ENCODE measurements around a stretch of chr6.

DNA sequence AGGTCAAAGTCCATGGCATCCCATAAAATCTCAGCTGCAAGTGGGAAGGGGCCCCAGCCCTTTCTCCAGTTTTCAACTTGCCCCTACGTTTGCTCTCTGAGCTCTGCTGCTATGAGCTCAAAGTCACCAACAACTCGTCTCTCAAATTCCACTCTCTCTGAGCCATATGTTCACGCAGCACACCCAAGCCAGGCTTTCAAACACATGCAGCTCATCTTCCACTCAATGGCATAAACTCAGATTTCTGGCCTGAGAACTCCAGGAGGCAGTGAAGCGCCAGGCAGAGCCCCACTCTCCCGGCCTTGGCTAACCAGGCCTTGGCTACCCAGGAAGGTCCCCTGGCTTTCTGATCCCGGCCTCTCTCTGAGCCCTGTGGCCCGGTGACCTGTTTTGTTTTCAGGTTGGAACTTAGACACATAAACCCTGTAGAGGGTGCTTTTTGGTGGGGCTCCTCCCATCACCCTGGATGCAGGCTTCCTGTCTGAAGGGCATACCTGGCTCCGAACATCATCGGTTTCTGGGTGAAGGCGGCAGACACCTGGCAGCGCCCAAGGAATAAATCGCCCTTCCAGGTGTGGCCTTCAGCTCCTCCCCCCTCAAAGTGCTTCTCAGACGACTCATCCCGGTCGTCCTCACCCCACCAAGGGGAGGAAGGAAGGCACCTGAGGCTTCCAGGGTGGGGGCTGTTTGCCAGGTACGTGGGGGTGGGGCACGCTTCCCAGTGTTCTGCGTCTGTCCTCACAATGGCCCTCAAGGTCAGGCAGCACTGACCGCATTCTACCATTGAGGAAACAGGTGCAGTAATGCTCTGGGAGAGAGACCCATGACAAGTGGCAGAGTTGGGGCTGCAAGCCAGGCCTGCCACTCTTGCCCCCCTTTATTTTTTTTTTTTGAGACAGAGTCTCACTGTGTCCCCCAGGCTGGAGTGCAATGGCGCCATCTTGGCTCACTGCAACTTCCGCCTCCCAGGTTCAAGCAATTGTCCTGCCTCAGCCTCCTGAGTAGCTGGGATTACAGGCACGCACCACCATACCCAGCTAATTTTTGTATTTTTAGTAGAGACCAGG, 12.2 kb downstream of the SLC22A23 start:
- PRO-cap = no peak

DNA sequence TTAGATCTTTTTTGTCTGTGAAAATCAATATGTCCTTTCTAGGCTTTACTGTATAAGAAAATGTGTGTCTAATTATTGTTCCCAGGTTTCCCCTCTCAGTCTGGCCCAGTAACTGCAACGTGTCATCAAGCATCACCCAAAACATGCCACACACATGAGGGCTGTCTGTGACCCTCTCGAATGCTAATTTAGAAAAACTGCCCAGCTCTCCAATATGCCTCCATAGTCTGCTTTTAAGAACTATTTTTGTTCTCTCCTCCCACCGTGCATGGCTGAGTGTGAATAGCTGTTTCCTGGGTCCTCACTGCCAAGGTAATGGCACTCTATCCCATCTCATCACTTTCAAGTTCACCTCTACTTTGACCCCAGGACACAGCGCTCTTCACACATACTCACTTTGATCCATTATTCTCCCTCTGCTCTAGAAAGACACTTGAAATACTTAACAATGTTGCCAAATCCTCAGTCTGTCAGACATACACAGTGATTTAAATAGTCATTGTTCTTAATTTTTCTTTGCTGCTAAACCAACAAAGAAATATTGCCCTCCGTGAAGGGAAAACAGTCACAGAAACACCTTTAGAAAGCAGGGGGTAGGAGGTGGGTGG, 2.7 kb downstream of the SLC22A23 start:
- PRO-cap = no peak

DNA sequence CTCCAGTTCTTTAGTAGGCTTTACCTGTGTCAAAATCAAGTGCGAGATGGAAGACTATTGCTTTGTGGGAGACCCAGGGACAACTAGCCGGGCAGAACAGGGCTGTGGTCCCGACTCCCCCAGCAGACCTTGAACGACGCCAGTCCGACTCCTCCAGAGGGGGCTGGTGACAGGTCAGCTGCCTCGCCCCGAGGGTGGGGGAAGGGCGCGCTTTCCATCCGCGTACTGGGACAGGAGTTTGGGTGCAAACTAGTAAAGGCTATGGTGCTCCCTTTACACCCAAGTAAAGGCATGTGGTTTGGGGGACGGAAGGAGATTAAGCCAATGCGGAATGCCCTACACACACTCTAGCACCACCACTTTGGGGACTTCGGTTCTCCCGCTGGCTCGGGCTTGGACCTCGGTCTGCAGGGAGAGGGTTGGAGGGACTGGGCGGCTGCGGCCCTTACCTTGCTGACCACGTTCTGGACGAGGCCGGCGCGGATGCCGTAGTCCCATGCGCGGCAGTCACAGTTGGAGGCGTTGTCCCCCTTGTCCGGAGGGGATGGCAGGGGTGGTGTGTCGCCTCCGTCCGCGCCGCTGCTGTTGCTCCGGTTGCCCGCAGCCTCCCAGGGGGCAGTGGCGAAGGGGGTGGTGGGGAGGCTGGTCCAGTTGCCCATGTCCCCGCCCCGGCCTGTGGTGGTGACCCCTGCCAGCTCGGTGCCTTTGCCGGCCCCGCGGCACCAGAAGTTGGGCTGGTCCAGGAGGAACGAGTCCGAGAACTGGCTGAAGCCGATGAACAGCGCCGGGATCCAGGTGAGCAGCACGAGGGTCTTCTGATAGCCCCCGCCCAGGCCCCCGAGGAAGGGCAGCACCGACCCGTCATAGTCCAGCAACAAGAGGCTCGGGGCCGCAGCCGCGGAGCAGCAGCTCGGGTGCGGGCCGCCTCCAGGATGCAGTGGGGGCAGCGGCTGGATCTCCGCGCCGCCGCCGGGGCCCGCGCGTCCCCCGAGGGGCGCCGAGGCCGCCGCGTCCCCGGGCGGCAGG, 1.1 kb downstream of the SLC22A23 start:
- PRO-cap = no peak

GRCh38 chr6:3749939-3750895, 1.3 kb downstream of the PXDC1 start:
- PRO-cap = no peak

- PRO-cap = no peak
These were observed 7.3 kb downstream of the FAM50B start for GRCh38 chr6:3856424-3856977.

DNA sequence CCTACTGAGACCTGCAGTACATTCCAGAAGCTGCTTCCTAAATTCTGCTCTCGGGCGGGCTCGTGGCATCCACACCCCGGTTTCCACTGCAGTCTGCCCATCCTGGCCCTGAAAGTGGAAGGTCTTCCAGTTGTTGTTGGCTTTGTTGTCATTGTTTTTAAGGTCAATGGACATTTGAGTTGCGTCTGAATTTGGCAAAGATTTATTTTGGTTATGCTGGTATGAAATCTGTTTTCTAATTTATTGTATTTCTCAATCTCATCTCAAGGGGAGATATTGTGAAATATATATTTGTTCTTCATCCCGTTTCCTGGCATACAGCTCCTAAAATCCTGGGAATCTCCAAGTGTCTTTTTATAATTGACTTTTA, 39.4 kb downstream of the FAM50B start:
- PRO-cap = no peak

DNA sequence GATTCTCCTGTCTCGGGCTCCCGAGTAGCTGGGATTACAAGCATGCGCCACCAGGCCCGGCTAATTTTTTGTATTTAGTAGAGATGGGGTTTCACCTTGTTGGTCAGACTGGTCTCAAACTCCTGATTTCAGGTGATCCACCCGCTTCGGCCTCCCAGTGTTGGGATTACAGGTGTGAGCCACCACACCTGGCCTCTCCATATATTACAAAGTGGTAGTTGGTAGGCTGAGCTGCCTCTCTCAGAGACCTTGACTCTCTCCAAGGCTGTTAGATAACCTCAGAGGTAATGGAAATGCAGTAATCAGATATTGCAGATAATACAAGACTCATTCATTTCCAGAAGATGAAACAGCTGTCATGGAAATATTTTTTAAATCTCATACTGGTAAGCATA, 1.6 kb upstream of the ECI2 start:
- PRO-cap = no peak

DNA sequence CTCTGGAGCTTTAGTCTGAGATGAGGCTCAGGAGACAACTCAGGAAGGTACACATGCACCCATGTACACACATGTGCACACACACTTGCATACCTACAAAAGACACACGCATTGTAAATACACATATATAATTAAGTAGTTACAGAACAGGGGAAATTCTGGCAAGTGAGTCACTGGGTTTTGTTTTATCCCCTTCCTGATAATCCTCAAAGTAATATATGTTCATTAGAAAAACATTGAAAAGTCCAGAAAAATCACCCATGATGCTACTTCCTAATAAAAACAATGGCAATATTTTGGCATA, 115.2 kb upstream of the ECI2 start:
- PRO-cap = no peak

GRCh38 chr6:4333854-4334507, 198.6 kb upstream of the ECI2 start:
- PRO-cap = bidirectional peak, plus-strand start at chr6:4334287, minus-strand start at chr6:4334149

- PRO-cap = no peak
These were observed 1.7 kb downstream of the CDYL start for GRCh38 chr6:4777796-4778385.

DNA sequence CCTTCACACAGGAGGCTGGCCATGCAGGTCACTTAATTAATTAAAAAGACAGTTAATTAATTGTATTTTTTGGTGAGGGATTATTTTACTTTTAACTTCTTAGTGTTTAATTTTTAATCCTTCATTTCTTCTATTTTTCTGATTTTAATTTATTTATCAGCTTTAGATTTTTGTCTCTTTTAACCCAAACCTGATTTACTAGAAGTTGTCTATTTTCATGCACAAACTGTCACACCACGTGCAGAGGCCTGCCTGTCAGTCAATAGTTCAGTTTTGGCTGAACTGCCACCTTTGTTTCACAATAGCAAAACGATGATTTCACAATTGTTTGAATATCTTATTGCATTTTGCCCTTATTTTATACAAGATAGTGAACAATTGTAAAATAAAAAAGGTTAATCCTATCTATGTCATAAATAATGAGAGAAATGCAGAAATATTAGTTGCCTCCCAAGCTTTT, 24.0 kb upstream of the PPP1R3G start:
- PRO-cap = no peak

DNA sequence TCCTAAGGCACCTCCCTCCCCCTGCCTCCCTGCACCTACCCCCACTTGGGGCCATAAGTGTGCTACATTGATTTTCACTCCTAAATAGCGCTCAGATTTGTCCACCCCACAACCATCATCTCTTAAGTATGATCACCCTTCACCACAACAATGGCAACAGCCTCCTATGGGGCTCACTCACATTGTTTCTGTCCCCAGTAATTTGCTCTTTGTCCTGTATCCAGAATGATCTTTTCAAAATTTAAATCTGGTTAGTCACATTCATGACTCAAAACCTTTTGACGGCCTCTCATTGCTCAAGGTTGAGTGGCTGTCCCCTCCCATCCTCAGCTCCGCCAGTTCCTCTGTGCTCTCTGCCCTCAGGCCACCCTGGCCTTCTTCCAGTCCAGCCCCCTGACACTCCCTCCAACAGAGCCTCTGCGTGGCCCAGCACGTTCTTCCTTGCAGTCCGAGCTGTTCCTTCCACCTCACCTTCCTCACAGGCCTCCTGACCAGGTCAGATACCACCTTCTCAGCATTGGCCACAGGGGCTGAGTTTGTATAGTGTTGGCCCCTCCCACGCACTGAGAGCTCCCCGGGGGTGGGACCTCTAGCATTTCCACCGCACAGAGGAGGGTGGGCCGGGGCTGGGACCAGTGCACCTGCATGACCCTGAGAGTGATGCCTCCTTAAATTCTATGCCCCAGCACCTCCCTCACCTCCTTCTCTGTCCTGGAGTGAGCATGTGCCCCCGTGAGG, 2.5 kb upstream of the PPP1R3G start:
- PRO-cap = no peak

- PRO-cap = no peak
These were observed 47.6 kb downstream of the PPP1R3G start for GRCh38 chr6:5132509-5133372.

GRCh38 chr6:5261856-5262209, 520 bp downstream of the FARS2 start:
- PRO-cap = no peak

DNA sequence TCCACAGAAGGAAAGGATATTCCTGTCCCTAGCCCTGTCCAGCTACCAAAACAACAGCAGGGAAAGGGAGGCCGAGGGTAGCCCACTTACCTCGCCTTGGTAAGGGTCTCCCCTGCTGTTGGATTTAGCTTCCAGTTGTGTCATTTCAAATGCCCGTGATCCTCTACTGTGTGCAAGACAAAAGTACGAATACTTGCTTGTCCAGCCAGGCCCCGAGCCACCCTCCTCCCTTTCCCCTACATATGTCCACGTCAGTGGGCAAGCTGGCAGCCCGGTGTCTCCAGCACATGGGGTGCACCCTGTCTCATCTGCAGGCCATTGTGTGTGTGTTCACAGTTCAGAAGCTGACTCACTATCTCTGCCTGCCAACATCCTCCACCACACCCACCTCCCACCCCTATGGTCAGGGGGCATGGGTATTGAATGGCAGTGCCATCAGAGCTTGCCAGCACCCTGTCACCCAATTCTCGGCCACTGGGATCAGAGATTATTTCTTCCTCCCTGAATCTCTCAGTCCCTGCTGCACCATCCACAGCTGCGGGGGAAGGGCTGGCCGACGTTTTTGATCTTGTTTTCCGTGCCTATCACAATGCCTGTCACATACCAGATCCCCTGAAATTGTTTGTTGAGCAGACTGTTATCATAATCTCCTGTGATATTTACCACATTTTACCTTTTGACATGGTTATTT, 195.7 kb downstream of the FARS2 start:
- PRO-cap = no peak

DNA sequence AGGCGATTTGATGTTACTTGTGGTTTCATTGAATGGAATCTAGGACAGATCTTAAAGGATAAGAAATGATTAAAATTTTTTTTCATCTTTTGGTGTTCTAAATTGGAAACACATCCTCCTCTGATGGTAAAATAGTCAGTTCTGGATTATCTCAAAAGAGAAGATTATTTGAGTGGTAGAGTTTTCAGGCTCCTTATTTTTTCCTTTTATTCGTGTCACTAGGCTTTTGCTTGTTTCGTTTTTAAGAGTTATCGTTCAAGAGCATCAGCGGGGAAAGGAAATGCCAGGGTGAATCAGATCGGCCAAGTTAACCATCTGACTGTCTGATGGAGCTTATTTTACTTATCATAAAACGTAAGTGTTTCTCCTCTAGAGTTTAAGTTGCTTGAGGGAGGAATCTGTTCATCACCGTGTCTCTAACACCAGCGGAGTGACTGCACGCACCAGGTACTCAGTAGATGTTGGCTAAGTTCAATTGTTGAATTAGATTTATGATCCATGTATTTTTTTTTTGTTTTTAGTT, 236.9 kb downstream of the FARS2 start:
- PRO-cap = no peak

DNA sequence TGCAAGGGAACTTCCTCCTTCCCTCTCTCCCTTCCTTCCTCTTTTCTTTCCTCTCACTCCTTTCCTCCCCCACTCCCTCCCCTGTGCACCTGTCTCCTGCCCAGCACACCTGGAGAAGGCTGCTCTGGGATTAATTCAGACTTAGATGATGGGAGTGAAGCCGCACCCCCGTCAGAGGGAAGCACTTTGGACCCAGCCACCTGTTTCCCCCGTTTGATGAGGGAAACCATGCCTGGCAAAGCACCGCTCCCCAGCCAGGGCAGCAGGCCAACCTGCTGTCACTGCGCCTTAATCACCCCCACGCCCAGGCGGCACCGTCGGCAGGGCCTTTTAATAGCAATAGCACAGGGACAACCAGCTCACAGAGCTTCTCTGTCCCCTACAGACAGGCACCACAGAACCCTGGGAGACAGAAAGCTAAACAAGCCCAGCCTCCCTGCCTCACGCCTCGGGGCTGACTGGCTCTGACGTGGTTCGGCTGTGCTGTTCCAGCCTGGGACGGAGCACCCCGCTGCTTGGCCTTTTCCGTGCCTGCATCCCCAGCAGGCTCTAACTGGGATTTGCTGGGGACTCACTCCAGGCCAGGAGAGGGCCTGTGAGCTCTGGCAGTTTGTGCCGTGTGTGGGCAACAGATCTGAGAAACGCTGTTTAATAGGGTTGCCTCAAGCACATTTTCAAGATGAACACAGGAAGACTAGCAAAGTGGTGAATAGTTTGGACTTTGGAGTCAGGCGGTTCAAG, 223.9 kb downstream of the NRN1 start:
- PRO-cap = no peak

DNA sequence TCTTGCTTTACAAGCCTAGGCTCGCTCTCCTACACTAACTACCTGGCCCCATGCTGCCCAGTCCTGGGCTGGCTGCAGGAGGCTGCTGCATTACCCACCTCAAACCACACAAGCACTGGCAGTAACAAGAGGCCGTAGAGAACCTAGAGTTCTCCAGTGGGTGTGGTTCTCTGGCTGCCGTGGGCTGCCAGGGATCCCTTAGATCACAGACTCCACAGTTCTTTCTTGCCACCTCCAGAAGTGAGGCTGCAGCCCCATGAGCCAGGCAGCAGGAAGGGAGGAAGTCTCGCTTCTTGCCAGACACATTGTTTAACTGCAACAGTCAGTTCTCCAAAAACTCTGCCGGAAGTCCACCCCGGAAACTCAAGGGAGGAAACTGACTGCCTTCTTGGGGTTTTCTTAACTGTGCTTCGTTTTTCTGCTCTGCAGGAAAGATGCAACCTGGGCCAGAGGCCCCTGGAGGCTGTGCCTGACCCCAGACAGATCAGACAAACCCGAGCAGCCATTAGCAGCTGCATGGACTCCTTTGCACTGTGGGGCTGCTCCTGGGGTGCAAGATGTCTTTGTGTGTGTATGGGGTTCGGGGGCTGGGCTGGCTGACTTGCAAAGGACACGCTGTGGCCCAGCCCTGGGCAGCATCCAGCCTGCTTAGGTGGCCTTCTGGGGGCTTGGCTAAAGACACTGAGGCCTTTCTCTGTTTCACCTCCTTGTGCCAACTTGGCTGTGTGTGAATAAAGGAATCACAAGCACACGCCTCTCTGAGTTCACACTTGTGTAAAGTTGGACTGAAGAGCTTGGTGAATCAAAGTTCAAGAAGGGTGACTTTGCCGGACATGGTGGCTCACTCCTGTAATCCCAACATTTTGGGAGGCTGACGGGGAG, 175.2 kb downstream of the NRN1 start:
- PRO-cap = no peak

DNA sequence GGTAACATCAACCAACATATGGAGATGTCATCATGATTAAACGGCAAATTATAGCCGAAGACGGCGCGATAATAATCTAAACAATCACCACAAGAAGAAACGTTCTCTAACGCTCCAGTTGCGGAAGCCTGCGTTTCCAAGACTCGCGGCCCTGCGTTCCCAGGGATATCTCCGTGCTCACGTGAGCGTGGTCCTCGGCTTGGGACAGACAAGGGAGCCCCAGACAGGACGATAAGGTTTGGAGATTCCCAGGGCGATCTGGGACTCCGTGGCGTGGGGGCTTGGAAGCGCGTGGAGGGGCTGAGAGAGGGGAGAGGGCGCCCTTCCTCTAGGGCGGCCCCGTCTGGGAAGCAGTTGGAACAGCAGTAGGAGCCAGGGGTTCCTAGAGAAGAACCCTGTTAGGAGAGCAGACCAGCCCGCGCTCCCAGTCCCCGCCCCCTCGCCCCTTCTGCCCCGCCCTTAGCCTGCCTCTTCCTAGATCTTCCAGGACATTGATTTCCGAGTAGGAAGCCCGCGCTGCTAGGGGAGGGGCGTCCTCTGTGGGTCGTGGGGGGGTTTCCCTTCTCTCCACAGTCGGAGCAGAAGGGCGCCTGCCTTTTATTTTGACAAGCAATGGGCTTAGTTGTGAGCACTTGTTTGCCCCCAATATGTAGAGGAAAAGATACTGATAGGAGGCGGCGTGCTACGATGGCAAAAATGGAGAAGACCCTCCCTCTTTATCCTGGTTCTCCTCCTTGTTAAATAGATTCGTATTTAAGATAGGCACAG, 10.6 kb downstream of the NRN1 start:
- PRO-cap = bidirectional peak, plus-strand start at position 565 of the sequence, minus-strand start at position 345 of the sequence

DNA sequence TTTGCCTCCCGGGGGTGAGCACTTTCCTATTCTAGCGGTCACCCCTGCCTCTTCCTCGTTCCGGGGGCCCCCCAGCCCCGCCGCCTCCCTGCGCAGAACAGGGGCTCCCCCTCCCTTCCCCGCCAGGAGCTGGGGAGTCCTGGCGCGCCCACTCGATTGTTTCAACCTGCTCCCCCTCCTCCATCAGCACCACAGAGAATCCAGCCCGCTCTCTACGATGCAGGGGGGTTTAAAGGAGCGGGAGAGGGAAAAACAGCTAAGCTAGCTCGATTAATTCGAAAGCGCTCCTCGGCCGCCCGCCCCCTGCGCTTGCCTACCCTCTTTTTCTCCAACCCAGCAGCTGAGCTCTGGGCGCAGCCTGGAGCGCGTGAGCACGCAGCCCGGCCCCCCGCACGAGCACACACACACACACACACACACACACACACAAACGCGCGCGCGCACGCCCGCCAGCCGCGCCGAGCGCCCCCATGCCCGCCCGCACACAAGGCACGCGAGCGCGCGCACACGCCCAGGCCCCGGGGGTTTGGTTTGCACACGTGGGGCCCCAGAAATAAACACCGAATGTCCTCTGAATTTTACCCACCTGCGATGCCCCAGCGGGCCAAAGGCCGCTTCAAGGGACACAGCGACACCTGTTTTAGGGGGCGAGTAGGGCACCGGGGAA, 578 bp upstream of the NRN1 start:
- PRO-cap = no peak

All from neural crest cell (in vitro differentiated cells).